REH cell (cell line): ENCODE measurements around the genes IHH and ATG9A.

- PRO-cap, result no peak
These were observed 4.2 kb upstream of the CRYBA2 start for GRCh38 chr2:218997276-218998017.

- PRO-cap, result no peak
These were observed at the start of gene IHH for GRCh38 chr2:219060455-219061486. Gene IHH (minus strand): TSS chr2:219060921.

GRCh38 chr2:219126399-219126972 lies 34.1 kb downstream of the NHEJ1 start:
- PRO-cap, result no peak

DNA sequence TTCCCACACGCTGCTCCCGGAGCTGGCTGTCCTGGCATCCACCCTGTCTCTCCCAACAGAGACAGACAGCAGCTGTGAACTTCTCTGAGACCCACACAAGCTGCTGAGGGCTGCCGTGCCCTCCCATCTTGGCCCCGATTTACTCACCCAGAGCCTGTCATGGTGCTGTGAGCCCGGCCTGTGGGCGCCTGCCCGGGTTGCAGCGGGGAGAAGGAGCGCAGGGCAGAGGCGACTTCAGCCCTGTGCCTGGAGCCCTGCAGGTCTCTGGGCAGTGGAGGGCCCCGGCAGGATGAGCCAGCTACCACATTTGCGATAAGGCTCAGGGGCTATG lies 3.3 kb upstream of the ABCB6 start:
- PRO-cap, result no peak

DNA sequence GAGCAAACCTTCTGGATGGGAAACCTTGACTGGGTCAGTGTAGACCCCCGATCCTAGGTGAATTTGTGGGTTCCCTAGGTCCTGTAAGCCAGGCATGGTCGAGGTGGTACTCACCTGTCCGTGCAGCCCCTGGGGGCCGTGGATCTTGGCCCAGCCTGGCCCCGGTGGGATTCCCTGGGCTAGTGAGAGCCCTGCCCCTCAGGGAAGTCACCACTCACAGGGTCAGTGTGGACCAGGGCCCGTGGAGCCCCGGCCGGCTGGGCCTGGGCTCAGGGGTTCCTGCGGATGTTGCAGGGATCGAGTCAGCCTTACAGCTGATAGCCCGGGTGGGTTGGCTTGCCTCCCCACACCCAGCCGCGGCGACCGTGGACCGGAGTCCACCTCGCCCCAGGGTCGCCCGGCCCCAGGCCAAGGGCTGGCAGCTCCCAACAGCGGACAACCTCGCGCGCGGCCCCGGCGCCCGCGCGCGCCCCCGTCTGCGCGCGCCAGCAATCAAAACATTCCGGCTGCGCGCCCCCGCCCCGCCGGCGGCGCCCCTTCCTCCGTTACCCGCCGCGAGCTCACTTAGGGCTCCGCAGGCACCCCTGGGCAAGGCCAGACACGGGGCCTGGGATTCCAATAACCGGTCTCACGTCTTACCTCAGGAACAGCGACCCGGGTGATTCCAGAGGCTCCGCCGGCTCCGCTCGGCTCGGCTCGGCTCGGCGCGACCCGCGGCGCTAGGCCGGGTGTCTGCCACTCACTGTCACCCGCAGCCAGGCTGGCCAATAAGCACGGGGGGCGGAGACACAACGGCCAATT lies at the start of gene ATG9A:
TSS of gene ATG9A (minus strand) at position 741 of the 801 bp plus-strand sequence.
- PRO-cap, result bidirectional peak, plus-strand start at position 500 of the sequence, minus-strand start at position 437 of the sequence; bidirectional peak, plus-strand start outside the sequence, minus-strand start at position 734 of the sequence

DNA sequence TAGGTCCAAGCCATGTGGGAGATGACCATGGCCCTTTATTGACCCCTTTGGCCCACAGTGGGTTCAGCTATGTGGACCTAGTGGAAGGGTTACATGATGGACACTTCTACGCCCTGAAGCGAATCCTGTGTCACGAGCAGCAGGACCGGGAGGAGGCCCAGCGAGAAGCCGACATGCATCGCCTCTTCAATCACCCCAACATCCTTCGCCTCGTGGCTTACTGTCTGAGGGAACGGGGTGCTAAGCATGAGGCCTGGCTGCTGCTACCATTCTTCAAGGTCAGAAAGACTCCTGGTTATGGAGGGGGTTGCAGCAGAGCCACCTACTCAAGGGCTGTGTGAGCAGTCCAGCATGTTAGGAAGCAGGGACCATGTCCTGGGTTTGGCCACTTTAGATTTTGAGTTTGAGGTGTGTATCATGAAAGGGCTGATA lies 1.3 kb downstream of the STK16 start:
- PRO-cap, result no peak

DNA sequence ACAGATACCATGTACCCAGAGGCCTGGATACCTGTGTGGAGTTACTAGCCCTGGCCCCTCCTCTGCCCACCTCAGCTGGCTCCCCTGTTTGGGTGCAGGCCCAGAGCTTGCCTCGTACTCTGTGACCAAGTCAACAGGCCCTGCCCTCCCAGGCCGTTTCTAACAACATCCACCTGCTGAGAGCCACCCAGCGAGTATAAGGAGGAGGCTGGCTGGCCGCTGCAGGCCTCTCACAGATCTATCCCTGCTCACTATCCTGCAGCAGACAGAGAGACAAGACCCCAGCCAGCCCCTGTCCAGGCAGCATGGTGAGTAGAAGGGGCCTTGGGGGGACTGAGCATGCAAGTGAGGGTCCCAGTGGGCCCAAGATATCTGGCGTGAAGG lies 12.5 kb upstream of the TUBA4A start:
- PRO-cap, result no peak

GRCh38 chr2:219388056-219388829 lies 531 bp upstream of the DNPEP start:
- PRO-cap, result bidirectional peak, plus-strand start at chr2:219388695, minus-strand start at chr2:219388392

- PRO-cap, result no peak
These were observed 5.0 kb upstream of the STK11IP start for GRCh38 chr2:219592644-219593134.

GRCh38 chr2:219629404-219630100 lies 2.1 kb downstream of the SLC4A3 start:
- PRO-cap, result no peak

DNA sequence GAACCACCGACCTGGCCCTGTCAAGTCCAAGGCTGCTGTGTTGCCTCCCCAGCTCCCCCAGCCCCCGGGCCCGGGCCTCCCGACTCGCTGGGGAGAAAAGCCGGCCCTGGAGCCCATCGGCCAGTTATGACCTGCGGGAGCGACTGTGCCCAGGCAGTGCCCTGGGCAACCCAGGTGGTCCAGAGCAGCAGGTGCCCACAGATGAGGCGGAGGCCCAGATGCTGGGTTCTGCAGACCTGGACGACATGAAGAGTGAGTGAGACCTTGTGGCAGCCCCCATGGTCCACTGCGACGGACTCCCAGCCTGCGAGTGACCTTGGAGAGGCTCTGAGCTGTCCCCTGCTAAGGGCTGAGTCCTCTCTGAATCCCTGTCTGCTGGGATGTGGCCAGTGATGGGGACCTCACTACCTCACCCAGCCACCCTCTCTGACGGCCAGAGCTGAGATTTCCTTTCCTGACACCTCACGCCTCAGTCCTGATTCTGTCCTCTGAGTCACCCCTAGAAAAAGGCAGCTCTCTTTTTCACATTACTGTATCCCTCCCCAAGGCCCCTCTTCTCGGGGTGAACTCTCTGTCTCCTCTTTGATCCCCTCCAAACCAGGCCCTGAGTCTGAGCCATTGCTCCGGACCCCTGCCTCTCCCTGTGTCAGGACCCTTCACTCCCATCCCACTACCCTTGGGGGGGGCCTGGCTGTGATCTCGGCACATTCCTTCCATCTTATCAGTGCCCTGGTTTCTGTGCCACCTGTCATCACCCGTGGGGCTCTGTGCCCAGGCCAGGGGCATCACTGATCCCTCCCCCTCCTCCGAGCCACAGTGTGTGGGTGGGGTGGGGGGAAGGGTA lies 2.9 kb downstream of the SLC4A3 start:
- PRO-cap, result no peak

- PRO-cap, result unidirectional peak, plus-strand start at chr2:220265536
These were observed 637.8 kb downstream of the SLC4A3 start for GRCh38 chr2:220265330-220265617.

DNA sequence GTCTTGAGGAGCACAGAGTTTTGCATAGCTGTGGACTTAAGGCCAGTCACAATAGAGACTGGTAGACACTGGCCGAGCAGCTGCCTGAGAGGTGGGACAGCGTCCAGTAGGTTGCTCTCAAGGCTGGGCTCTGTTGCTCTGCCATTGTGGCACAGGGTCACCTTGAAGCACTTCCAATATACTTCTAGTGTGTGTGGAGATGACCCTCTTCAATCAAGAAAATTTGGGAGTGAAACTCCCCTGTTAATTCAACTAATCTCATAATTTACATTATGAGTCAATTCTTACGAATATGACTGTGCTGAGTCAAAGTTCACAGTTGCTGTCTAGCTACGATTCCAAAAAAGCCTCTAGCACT lies 636.3 kb downstream of the EPHA4 start:
- PRO-cap, result no peak

DNA sequence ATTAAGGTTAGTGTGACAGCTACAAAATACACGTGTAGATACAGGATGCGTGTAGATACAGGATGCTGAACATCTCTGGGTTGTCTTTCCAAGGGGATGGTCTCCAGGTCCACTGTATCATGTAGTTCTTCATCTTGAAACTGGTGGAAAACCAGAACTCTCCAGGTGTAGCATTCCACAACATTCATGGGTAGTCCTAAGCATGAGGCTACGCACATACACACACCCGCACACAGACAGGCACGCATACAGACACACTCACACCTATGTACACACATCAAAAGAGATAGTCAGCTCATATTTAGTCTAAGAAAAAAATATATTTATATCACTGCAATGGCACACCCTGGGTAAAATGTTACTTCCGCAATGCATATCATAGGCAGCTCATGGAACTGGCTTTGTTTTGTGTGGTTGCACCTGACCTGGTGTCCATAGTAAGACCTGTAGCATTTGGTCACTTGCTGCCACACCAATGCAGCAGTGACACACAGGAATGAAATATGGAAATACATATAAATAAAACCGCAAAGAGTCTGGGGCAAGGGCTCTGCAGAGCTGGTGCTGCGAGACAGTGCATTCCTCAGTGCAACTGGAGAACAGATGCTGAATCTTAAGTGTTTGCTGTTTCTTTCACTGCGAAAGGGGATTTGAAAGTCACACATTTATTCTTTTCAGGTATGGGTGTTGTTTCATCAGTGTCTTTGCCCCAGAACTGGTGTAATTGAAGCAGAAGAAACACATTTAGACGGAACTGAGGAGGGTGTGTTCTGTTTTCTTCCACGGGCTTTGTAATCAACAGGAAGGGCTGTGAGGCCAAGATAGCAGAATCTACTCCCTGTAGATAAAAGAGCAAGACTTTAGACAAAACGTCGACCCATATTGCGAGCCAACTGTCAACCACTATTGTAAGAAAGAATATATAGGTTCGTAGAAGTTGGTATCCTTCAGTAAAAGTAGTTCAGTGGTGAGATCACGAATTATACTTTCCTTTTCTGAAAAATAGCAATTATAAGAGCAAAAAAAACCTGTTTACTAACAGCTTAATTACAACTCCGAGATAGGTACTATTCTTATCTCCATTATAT lies 152.0 kb downstream of the EPHA4 start:
- PRO-cap, result no peak

GRCh38 chr2:221529064-221529668 lies 42.9 kb downstream of the EPHA4 start:
- PRO-cap, result no peak

- PRO-cap, result no peak
These were observed 94.3 kb downstream of the SGPP2 start for GRCh38 chr2:222518371-222519352.

- PRO-cap, result no peak
These were observed 67.2 kb downstream of the MOGAT1 start for GRCh38 chr2:222738608-222739155.

GRCh38 chr2:222791808-222792335 lies 69.0 kb upstream of the ACSL3 start:
- PRO-cap, result no peak

DNA sequence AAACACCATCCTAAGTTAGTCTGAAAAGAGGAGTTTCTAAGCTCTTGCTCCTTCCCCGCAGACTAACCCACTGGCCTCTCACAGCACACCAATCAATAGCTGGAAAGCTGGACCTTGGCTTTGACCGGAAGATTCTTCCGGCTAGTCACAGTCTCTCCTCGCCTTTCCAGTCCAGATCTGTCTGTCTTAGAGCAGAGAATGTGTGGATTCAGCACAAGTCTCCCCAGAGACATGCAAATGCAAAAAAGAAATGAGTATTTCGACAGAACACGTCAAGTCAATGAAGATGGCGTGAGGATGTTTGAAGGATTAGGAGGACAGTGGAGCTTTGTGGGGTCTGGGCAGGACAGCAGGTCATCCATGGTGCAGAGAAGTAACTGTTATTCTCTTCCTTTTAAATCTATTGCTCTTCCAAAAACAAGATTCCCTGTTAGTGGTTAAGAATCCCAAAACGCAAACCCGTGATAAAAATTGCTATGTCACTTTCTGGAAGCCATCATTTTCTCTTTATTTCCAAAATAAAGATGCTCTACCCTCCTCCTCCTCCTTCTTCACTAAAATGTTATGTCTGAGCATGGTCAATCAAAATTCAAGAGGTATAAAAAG lies 68.4 kb upstream of the ACSL3 start:
- PRO-cap, result no peak

- PRO-cap, result no peak
These were observed 1.3 kb downstream of the ACSL3 start for GRCh38 chr2:222862101-222862637.